Renal cortical epithelial cell (primary cell): ENCODE measurements around a stretch of chr12.

- RRBS = no CpG with 5 or more reads among the region's 7 CpGs
These were observed 140.9 kb upstream of the LMNTD1 start for GRCh38 chr12:25693942-25694434.

- RRBS = no CpG with 5 or more reads among the region's 13 CpGs
These were observed 12.2 kb downstream of the BHLHE41 start for GRCh38 chr12:26112513-26113226.

DNA sequence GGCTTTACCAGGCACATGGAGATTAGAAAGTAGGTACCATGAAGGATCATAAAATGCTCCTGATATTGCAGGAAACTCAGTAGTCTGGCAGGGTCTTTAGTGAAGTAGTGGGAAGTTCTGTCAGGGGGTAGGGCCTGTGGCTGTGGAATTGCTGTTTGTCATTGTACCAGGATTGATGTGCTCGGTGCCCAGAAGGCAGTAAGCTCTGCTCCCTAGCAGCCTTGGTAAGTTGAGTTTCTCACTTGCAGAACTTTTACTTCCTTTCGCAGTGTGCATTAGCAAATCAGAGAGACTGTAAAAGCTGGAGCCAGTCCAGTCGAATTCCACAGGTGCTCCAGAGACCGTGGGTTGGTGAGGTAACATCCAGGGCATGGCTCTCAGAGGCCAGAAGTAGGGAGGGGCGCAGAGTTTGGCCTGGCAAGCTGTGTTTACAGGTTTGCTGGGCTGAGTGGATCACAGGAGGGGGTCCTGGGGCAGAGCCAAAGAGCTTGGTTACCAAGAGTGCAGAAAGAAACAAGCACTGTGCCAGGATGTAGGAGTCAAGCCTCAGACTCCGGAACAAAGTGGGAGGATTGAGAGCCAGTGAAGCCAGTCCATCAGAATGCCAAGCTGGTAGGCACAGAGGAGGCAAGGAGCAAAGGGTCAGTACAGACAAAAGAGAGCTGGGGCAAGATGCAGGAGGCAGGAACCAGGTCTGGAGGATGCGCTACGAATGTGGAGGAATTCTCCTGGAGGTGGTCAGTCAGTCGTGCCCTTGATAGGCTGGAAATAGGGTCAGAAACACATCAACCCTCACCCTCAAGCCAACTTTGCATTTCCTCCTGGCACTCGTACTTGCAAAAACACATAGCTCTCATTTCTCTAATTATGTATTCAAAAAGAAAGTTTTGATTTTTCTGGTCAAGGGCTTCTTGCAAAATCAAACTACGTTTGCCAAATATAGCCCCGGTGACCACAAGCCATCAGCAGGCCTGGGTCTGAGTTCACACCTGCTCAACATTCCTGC, 10.3 kb upstream of the BHLHE41 start:
- RRBS = no CpG with 5 or more reads among the region's 12 CpGs

DNA sequence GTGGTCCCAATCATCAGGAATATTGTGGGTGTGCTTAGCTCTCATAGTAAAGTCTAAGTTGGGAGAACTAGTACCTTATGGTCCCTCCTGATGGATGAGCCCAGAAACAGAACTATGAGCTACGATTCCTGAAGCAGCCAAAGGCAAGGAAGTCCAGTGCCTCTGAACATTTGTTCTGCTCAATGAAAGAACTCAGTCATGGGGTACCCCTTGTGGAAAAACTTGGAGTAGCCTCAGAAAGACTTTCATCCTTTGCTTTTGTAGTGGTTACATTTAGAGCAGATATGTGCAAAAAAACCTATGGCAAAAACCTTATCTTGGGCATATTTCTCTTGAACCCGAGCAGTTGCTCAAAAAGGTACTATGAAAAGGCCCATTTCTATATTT, 28.9 kb upstream of the BHLHE41 start:
- RRBS = no CpG with 5 or more reads among the region's 2 CpGs

DNA sequence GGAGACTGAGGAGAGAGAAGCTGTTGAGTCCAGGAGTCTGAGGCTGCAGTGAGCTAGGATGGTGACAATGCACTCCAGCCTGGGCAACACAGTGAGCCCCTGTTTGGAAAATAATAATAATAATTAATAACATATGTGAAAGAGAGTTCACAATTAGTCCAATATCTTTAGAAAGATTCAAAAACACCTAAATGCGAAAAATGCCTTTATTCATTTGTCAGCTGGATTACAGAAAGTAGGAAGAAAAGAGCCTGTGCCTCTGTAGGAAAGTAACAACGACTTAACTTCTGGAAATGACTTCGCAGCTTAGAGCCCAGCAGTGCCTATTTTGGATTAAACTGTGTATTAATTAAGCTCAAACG, 508 bp upstream of the SSPN start:
- RRBS = no CpG with 5 or more reads among the region's 4 CpGs

DNA sequence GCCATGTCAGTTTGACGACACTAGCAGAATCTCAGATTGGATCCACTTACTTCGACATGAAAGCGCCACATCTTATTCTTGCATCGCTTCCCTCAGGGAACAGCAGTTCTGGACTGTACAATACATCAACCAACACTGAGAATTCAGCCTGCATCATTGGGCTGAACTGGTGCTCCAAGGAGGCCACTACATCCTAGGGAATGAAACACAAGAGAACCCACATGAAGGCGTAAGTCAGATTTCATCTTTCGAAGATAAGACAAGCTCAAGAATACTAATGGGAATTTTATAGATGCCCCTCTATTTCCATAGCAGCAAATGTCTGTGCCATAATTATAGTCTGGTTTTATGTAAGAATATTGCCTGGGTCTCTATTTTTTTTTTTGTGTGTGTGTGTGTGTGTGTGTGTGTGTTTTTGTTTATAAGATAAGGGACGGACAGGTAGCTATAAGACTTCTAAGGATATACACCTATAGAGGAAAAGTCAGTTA, 276.8 kb downstream of the ITPR2 start:
- RRBS = no CpG with 5 or more reads among the region's 7 CpGs

GRCh38 chr12:26691477-26692061, 141.4 kb downstream of the ITPR2 start:
- RRBS = no CpG with 5 or more reads among the region's 12 CpGs

DNA sequence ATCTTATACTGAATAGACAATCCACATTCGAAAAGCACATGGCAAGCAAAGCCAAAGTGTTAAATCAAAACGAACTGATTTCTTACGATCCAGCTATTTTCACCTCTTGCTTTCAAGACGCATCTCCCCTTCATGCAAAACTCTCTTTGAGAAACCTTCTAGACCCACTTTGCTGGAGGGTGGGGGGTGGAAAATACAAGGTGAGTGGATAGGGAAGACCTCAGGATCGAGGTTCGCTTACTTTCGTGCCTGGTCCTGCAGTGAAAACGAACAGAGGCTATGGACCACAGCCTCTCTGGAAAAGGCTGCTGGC, 270 bp downstream of the INTS13 start:
- RRBS = no CpG with 5 or more reads among the region's 8 CpGs

- RRBS = no CpG with 5 or more reads among the region's 7 CpGs
These were observed 22.2 kb downstream of the FGFR1OP2 start for GRCh38 chr12:26960378-26960934.

- RRBS = no CpG with 5 or more reads among the region's 1 CpG
These were observed 58.5 kb upstream of the STK38L start for GRCh38 chr12:27185636-27185975.

- RRBS = no CpG with 5 or more reads among the region's 3 CpGs
These were observed 40.5 kb downstream of the STK38L start for GRCh38 chr12:27284423-27285150.

DNA sequence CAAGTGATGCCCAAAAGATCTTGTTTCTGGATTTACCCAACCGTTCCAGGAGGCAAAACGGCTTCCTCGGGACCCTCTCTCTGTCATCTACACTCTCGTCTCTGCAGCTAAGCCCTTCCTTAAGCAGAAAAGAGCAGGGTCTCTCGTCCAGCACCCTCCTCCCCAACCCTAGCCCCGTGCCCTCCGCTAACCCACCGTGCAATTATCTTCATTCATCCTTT, 327 bp upstream of the BMAL2 start:
- RRBS = no CpG with 5 or more reads among the region's 8 CpGs

GRCh38 chr12:27377813-27379040, 45.6 kb downstream of the BMAL2 start:
- RRBS = no CpG with 5 or more reads among the region's 10 CpGs

DNA sequence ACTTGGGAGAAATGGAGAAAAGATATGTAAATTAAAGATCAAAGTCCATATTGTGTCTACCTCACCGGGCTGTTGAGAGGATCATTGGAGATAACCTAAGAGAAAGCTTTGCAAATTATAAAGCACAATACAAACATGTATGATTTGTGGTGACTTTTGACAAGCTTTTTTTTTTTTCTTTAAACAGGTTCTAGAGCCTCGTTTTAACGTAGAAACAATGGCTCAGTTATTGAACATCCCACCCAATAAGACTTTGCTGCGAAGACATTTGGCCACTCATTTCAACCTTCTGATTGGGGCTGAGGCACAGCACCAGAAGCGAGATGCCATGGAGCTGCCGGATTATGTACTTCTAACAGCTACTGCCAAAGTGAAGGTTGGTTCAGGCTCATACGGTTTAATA, 7.4 kb upstream of the REP15 start:
- RRBS = no CpG with 5 or more reads among the region's 7 CpGs

GRCh38 chr12:27787497-27788093, 7.6 kb upstream of the MANSC4 start:
- RRBS = no CpG with 5 or more reads among the region's 4 CpGs

- RRBS = no CpG with 5 or more reads among the region's 4 CpGs
These were observed 22.3 kb upstream of the MANSC4 start for GRCh38 chr12:27802315-27802851.

- RRBS = no CpG with 5 or more reads among the region's 10 CpGs
These were observed 42.2 kb upstream of the MANSC4 start for GRCh38 chr12:27822017-27822839.

DNA sequence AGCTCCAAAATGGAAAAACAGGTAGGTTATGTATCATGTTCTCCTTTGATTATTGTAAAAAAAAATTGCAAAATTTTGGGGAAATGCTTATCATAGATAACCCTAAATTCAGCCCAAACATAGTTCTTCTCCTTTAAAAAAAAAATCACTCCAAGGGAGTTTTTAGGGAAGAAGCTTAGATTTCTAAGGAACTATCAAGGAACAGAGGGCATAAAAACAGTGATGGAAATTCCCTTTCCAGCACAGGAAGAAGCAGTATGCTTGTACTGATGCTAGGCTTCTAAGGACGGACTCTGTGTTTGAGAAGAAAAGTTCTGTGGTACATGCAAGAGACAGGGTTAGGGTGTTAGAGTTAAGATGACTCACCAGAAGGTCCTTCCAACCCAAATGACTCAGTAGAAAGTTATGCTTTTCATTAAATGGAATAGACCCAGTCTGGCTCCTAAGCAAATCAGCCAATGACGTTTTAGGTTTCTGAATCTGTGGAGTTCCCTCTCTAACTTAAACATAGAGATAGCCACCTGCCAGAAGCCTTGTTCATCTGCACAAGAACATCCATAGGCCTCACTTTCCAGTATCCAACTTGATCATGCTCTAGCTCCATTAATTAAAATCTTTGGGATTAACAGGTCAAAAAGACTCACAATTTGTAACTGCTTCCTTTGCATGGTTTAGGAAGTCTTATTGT, 5.7 kb downstream of the PTHLH start:
- RRBS = no CpG with 5 or more reads among the region's 2 CpGs

DNA sequence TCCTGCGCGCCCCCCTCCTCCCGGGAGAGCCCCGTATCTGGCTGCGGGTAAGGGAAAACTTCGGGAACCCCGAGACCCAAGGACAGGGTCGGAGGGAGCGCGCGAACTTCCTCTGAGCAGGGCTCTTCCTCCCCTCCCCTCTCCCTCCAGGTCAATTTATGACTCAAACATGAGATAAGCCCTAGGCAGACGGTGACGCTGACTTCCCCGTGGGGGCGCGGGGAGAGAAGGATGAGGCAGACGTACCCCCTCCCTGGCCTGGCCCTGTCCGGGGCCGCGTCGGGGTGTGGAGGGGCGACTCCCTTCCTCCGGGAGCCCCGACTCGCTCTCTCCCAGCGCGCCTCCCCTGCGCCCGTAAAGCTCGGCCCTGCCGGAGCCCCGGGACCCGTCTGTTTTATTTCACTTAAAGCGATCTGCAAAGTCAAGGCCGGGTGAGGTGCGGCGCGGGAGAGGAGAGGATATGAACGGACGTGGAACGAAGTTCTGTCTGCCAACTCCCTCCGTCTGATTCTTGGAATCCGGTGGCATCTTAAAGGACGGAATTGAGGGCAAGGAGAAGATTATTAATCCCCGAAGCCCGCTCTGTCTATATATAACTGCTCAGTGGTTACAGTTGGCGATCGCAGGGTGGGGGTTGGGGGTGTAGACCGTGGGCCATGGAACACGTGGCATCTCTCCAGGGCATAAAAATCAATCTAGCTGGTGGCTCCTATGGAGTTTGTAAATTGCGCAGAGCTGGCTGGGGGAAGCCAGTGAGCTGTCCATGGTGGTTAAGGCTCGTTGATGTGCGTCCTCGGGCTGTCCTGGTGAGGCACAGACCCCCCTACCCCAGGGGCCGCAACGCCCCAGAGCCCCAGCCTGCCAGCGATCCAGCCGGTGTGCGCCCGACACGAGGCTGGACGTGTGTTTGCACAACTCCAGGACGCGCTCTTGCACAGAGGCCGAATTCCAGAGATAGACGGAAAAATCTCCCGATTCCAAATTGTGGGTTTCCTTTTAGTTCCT, 2.9 kb upstream of the PTHLH start:
- RRBS = 2% methylated on average over 23 of the region's 67 CpGs